SK-N-DZ (cell line): ENCODE results near the genes ABHD18 and NAA15.

DNA sequence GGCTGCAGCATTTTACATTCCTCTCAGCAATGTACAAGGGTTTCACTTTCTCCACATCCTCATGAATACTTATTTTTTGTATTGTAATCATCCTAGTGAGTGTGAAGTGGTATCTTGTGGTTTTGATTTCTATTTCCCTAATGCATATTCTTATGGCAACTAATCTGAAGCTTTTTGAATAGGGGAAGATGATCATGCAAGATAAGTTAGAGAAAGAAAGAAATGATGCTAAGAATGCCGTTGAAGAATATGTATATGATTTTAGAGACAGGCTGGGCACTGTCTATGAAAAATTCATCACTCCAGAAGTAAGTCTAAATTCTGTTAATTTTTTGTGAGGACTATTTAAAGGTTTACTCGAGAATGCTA is 40.4 kb downstream of the HSPA4L start:
RAMPAGE:
- cytosol, long total RNA, result no peak
- nucleus, long total RNA, result no peak

GRCh38 chr4:127870526-127871373 is 9.9 kb upstream of the PLK4 start:
RAMPAGE:
- cytosol, long total RNA, result no peak
- nucleus, long total RNA, result no peak

DNA sequence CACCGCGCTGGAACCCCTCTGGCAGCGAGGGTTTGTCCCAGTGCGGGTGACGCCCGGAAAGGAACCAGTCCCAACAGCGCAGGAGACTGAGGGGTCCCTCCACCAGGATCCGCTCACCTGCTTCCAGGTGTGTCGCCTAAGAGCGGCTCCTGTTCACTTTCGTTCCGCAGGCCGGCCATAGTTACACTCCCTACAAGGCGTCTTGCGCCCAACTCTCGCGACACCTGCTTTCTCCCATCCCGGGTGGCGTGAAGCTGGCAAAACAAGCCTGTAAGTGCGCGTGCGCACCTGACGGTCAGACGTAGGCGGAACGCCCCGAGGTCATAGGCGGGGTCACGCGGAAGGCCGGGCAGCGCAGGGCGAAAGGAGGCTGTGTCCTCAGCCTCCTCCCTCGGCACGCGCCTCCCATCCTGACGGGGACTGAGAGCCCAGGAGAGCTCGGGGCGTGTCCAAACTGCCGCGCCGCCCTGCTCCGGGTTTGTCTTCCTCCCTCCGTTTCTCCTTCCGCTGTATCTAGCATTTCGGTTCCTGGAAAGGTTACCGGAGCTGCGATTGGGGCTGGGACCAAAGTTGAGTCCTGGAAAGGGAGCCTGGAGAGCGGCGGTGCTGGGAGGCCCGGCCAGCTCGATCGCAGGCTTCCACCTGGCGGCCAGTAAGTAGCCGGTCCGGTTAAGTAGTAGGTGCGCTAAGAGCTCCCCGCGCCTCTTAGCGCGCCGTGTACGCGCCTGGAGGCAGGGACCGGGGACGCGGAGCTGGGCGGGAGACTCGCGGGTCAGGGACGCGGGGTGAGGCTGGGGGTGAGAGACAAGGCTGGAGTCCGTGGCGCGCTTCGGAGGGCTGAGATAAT is at the start of gene ABHD18:
Gene ABHD18, plus strand, starts transcription at position 452 of the 847 bp plus-strand sequence.
RAMPAGE:
- cytosol, long total RNA, result start-site peak on the minus strand centred at position 205 of the sequence, 31 bp wide, 53 and 147 reads in 2 replicates; start-site peak on the plus strand centred at position 451 of the sequence, 255 bp wide, 49 and 221 reads in 2 replicates
- nucleus, long total RNA, result start-site peak on the minus strand centred at position 217 of the sequence, 5 bp wide, 117 and 65 reads in 2 replicates

GRCh38 chr4:128269736-128270320 is 17.8 kb downstream of the PGRMC2 start:
RAMPAGE:
- cytosol, long total RNA, result no peak
- nucleus, long total RNA, result no peak

GRCh38 chr4:128349746-128350181 is 62.2 kb upstream of the PGRMC2 start:
RAMPAGE:
- cytosol, long total RNA, result no peak
- nucleus, long total RNA, result no peak

RAMPAGE:
- cytosol, long total RNA, result no peak
- nucleus, long total RNA, result no peak
Measured at GRCh38 chr4:128741693-128742249, 67.7 kb upstream of the JADE1 start.

DNA sequence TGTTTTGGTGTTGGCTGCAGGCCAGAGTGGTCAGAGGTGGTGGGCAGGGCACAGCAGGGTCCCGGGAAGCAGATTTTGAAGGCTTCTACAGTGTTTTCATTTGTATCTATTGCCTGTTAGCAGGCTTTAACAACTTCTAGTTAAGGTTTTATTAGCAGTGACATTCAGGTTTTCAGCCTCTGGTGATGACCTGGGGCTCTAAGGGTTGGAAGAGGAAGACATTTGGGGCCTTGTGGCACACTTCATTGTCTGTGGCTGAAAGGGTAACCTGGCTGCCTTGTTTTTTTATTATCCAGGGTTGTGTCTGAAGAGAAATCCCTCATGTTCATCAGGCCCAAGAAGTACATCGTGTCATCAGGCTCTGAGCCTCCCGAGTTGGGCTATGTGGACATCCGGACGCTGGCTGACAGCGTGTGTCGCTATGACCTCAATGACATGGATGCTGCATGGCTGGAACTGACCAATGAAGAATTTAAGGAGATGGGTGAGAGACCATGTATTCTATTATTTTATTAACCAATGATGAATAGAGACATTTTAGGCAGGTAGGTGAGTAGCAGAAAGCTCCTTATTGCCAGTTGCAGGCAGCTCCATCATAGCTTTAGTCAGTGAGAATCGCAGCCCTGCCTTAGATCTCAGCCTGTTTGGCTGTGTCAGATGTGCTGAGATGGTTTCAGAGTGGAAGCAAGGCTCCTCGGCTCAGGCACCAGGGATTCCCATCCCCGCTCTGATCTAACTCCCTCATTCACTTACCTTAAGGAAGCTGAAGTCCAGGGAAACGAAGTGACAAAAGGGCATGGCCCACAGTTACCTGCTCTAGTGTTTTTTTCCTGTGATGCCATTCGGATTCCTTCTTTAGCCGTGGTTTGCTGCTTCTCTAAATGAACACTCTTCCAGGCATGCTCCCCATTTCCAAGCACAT is 39.4 kb downstream of the JADE1 start:
RAMPAGE:
- cytosol, long total RNA, result no peak
- nucleus, long total RNA, result no peak

DNA sequence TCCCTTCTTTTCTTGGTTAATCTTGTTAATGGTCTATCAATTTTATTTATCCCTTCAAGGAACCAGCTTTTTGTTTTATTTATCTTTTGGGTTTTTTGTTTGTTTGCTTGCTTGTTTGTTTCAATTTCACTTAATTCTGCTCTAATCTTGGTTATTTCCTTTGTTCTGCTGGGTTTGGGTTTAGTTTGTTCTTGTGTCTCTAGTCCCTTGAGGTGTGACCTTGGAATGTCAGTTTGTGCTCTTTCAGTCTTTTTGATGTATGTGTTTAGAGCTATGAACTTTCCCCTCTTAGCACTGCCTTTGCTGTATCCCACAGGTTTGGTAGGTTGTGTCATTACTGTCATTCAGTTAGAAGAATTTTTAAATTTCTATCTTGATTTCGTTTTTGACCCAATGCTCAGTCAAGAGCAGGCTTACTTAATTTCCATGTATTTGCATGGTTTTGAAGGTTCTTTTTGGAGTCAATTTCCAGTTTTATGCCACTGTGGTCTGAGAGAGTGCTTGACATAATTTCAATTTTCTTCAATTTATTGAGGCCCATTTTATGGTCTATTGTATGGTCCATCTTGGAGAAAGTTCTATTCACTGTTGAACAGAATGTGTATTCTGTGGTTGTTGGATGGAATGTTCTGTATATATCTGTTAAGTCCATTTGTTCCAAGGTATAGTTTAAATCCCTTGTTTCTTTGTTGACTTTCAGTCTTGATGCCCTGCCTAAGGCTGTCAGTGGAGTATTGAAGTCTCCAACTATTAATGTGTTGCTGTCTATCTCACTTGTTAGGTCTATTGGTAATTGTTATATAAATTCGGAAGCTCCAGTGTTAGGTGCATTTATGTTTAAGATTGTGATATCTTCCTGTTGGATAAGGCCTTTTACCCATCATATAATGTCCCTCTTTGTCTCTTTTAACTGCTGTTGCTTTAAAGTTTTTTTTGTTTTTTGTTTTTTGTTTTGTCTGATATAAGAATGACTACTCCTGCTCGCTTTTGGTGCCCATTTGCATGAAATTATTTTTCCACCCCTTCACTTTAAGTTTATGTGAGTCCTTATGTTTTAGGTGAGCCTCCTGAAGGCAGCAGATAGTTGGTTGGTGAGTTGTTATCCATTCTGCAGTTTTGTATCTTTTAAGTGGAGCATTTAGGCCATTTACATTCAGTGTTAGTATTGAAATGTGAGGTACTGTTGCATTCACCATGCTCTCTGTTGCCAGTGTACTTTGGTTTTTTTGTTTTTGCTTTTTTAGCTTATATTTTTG is 22.3 kb downstream of the SCLT1 start:
RAMPAGE:
- cytosol, long total RNA, result no peak
- nucleus, long total RNA, result no peak

RAMPAGE:
- cytosol, long total RNA, result no peak
- nucleus, long total RNA, result no peak
Measured at GRCh38 chr4:130028621-130028977, 932.6 kb downstream of the C4orf33 start.

GRCh38 chr4:132077142-132077422 is 1072.0 kb upstream of the PCDH10 start:
RAMPAGE:
- cytosol, long total RNA, result no peak
- nucleus, long total RNA, result no peak

RAMPAGE:
- cytosol, long total RNA, result no peak
- nucleus, long total RNA, result no peak
Measured at GRCh38 chr4:132344801-132345210, 804.3 kb upstream of the PCDH10 start.

GRCh38 chr4:133146913-133147216 is 2.2 kb upstream of the PCDH10 start:
RAMPAGE:
- cytosol, long total RNA, result no peak
- nucleus, long total RNA, result no peak

DNA sequence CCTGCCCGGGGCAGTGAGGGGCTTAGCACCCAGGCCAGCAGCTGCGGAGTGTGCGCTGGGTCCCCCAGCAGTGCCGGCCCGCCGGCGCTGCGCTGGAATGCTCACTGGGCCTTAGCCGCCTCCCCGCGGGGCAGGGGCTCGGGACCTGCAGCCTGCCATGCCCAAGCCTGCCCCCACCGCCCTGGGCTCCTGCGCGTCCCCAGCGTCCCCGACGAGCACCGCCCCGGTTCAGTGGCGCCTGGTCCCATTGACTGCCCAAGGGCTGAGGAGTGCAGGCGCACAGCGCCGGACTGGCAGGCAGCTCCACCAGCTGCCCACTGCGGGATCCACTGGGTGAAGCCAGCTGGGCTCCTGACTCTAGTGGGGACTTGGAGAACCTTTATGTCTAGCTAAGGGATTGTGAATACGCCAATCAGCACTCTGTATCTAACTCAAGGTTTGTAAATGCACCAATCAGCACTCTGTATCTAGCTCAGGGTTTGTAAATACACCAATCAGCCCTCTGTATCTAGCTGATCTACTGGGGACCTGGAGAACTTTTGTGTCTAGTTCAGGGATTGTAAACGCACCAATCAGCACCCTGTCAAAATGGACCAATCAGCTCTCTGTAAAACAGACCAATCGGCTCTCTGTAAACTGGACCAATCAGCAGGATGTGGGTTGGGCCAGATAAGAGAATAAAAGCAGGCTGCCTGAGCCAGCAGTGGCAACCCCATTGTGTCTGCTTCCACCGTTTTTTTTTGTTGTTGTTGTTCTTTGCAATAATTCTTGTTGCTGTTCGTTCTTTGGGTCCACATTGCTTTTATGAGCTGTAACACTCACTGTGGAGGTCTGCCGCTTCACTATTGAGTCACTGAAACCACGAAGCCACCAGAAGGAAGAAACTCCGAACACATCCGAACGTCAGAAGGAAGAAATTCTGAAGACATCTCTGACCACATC is 110.9 kb downstream of the PCDH18 start:
RAMPAGE:
- cytosol, long total RNA, result no peak
- nucleus, long total RNA, result no peak

GRCh38 chr4:137942813-137943428 is 299.2 kb downstream of the SLC7A11 start:
RAMPAGE:
- cytosol, long total RNA, result no peak
- nucleus, long total RNA, result no peak

GRCh38 chr4:138202768-138203076 is 39.4 kb downstream of the SLC7A11 start:
RAMPAGE:
- cytosol, long total RNA, result no peak
- nucleus, long total RNA, result no peak

RAMPAGE:
- cytosol, long total RNA, result no peak
- nucleus, long total RNA, result no peak
Measured at GRCh38 chr4:138939739-138940179, 75.8 kb upstream of the NOCT start.

DNA sequence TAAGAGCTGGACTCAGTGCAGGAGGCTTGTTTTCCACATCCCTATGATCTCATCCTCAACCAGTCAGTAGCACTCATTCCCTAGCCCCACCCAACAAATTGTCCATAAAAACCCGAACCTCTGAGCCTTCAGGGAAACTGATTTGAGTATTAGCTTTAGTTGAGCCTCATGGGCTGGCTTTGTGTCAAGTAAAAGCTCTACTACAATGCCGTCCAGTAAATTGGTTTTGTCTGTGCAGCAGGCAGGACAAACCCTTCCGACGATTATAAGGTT is 7.8 kb upstream of the NOCT start:
RAMPAGE:
- cytosol, long total RNA, result no peak
- nucleus, long total RNA, result no peak

DNA sequence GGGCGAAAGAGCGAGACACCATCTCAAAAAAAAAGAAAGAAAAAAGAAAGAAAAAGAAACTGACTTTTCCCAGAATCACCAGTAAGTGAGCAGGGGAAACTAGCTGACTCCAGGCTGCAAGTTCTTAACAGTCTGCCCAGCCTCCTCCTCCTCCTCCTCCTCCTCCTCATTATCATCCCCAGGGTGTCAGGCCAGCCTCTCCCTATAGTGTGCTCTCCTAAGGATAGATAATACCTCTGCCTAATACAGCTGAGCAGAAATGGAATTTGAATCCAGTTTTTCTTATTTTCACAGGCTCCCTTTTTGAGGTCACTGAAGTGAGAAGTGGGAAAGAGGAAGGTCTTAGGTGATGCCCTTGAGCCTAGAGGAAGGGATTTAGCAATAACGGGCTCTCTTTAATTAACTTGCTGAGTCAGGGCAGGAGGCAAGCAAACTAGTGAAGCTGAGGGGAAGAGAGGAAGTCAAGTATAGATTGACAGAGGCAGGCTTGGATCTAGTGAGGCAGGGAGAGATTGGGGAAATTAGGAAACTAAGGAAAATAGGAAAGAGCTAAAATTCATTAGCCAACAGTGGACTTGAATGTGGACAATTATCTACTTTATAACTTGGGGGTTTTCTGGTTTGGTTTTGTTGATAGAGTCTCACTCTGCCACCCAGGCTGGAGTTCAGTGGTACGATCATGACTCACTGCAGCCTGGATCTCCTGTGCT is 12.0 kb upstream of the ELF2 start:
RAMPAGE:
- cytosol, long total RNA, result no peak
- nucleus, long total RNA, result no peak

DNA sequence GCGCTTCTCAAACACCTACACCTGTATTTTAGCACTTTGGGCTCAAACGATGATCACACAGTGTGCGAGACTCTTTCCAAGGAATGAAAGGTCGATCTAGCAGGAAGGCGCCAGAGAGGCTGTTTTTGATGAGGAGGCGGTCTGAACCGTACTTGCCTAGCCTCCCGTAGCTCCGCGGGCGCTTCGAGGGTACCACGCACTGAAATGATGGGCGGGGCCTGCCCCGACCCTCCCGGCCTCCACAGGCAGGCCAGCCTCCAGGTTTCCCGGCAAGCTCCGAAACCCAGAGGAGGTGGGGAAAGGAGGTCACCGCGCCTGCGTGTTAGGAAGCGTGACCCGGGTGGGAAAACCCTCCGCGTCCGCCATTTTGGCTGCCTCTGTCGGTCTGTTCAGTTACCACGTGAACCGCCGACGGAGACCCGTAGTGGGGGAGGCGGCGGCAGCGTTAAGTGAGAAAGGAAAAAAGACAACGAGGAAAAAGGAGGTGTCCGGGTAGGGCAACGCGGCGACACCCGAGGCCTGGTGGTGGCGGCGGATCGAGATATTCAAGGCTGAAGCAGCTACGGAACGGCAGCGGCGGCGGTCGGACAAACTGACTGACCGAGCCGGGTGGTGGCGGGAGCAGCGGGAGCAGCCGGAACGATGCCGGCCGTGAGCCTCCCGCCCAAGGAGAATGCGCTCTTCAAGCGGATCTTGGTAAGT is at the start of gene NAA15:
Gene NAA15, plus strand, starts transcription at position 370 of the 702 bp plus-strand sequence.
RAMPAGE:
- cytosol, long total RNA, result start-site peak on the plus strand centred at position 382 of the sequence, 54 bp wide, 354 and 627 reads in 2 replicates
- nucleus, long total RNA, result start-site peak on the minus strand centred at position 172 of the sequence, 227 bp wide, 69 and 15 reads in 2 replicates; start-site peak on the plus strand centred at position 387 of the sequence, 34 bp wide, 106 and 29 reads in 2 replicates

RAMPAGE:
- cytosol, long total RNA, result no peak
- nucleus, long total RNA, result no peak
Measured at GRCh38 chr4:139409473-139410159, 44.3 kb upstream of the RAB33B start.